PC-3 (cell line): ENCODE measurements around a stretch of chr11.

GRCh38 chr11:128625387-128625866 lies 38.1 kb upstream of the ETS1 start:
- RAMPAGE, long total RNA, result no peak

GRCh38 chr11:128695533-128696748 lies 2.1 kb downstream of the FLI1 start:
- RAMPAGE, long total RNA, result no peak

GRCh38 chr11:128697713-128698256 lies 3.9 kb downstream of the FLI1 start:
- RAMPAGE, long total RNA, result no peak

DNA sequence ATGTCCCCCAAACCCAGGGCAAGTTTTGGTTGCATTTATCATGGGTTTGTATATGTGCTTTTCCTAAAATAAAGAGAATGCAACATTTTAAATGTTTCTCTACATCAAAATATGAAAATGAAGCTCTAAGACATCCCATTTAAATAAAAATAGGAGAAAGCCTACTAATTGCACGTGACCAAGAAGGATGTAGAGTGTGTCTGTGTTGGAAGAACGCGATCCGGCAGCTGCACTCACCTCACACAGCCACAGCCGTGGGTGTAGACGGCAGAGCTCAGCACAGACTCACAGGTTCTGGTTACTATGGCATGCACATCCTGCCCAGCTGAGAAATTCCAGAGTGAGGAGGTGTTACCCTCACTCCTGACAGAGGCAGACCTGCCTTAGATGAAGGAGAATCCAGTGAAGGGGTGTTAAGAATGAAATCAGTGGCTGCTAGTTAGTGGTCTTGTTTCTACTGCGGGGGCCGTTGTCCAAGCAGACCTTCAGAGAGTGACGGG lies 12.0 kb downstream of the KCNJ5 start:
- RAMPAGE, long total RNA, result no peak

GRCh38 chr11:128936556-128937144 lies 6.0 kb downstream of the TP53AIP1 start:
- RAMPAGE, long total RNA, result no peak

DNA sequence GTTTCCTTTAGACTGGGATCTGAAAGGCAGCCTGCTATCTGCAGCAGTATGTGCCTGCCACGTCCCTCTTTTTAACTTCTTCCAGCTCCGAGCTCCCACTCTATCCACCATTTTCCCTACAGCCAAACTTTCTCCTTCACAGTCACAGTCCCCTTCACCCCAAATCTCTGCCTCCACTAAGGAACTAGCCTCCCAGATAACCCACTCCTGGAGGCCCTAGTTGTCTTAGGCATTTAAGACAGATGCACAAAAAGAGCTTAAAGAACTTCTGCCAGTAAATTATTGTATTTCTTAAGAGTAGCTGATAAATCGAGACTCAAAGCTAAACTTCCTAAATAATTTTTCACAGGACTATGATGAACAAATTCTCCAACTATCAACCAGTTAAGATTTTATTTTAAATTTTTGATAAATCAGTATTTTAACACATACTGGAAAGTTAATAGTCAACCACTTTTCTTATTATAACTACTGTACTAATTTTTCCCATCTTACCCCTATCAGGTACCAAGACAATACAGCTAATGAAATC lies 66.3 kb upstream of the ARHGAP32 start:
- RAMPAGE, long total RNA, result no peak

GRCh38 chr11:129368963-129369456 lies 6.6 kb upstream of the BARX2 start:
- RAMPAGE, long total RNA, result no peak

- RAMPAGE, long total RNA, result no peak
Observed at GRCh38 chr11:129436682-129437054, 61.0 kb downstream of the BARX2 start.

GRCh38 chr11:129695982-129696459 lies 119.6 kb upstream of the TMEM45B start:
- RAMPAGE, long total RNA, result no peak

- RAMPAGE, long total RNA, result no peak
Observed at GRCh38 chr11:129854297-129855093, 38.8 kb downstream of the TMEM45B start.

GRCh38 chr11:129873571-129874576 lies 21.5 kb downstream of the NFRKB start:
- RAMPAGE, long total RNA, result no peak

- RAMPAGE, long total RNA, result no peak
Observed at GRCh38 chr11:130000555-130001010, 2.1 kb downstream of the PRDM10 start.

DNA sequence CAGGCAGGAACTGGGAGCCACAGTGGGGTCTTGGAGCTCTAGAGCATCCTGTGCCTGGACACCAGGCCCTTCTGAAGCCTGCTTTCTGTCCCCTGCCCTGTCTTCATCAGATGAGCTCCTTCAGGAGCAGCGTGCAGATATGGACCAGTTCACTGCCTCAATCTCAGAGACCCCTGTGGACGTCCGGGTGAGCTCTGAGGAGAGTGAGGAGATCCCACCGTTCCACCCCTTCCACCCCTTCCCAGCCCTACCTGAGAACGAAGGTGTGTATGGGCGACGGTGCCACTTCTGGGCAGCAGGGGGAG lies 24.2 kb upstream of the ST14 start:
- RAMPAGE, long total RNA, result no peak

DNA sequence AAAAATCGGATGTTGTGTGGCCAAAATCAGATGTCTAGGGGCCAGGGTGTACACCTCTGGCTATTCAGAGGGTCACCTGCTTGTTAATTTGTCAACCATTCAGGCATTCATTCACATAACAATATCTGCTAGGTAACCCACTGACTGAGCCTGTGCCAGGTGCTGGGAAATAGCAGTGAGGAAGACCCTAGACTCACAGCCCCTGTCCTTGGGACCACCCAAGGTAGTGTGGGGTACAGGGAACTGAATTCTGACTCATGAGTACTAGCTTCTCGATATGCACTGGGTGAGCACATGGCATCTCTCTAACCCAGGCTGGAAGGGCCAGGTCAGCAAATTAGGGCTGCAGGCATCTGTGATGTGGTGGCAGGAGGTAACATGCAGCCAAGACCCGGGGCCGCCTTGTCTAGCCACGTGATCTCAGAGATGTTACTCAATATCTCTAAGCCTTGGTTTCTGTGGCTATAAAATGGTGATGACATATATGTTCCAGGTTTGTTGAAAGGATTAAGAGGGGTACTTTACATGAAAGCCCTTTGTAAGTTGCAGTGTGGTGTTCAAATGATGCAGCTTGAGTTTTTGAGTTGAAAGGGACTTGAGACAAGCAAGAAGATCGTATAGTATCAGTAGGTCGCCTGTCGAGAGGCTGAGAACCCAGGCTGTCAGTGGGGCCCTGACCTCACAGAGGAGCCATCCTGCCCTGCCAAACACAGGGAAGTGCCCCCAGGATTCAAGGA lies 3.1 kb downstream of the ST14 start:
- RAMPAGE, long total RNA, result no peak

- RAMPAGE, long total RNA, result no peak
Observed at GRCh38 chr11:130181045-130182319, 21.9 kb downstream of the ST14 start.

GRCh38 chr11:130217537-130218083 lies 58.0 kb downstream of the ST14 start:
- RAMPAGE, long total RNA, result no peak

DNA sequence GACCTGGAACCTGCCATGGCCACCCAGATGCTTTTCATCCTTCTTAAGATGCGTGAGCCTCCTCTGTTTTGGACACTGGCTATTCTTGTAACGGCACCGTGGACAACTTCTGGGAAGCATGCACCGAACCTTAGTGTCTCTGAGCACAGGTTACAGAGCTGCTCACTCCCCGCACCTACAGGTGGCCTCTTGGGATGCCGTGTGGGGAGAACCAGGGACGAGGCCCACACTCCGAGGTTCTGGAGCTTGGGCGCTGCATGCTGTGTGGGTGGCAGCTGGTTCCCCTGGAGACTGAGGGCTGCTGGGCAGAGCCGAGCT lies 60.6 kb downstream of the ST14 start:
- RAMPAGE, long total RNA, result no peak

DNA sequence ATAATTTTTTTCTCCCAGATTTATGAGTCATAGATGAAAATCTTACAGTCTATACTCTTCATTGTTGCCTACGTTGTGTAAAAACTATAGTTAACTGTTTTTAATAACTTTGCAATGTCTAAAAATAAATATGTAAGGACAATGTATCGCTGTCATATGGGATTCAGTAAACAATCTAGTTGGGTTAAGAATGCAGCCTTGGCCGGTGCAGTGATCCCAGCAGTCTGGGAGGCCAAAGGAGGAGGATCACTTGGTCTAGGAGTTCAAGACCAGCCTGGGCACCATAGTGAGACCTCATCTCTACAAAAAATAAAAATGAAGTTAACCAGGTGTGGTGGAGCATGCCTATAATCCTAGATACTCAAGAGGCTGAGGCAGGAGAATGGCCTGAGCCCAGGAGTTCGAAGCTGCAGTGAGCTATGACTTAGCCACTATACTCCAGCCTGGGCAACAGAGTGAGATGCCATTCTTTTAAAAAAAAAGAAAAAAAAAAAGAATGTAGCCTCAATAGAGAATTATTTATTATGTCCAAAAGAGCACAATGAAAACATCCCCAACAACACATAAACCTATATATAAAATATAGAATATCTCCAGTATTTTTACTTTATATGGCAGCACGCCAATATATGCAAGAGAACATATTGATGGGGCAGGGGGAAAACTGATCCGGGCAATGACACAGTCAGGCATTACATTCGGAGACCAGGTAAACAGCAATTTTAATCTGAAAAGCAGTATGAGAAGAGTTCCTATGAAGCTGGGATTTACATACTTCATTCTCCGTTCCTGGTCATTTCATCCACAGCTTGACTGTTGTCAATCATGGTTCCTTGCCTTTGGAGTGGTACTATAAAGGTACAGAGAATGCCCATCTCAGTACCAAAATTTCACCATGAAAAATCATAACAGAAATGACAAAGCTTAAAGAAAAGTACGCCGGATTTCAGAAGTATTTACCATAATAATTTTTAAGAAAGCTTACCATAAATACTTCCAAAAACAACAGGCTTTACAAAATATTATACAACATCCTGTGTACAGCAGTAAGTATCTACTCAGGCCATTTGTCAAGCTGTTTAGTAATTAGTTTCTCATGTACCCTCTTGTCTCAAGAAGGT lies 73.3 kb downstream of the ST14 start:
- RAMPAGE, long total RNA, result no peak

- RAMPAGE, long total RNA, result no peak
Observed at GRCh38 chr11:130314974-130315143, 142 bp upstream of the ZBTB44 start.

GRCh38 chr11:130580285-130581057 lies 132.0 kb downstream of the ADAMTS15 start:
- RAMPAGE, long total RNA, result no peak